ENCODE data around the genes TFPT, RPS9 and KIR3DL3.

- RRBS, result no CpG with 5 or more reads among the region's 61 CpGs
Measured at GRCh38 chr19:54114773-54116003, at the start of gene TFPT. TFPT (minus strand) TSS chr19:54115657.

DNA sequence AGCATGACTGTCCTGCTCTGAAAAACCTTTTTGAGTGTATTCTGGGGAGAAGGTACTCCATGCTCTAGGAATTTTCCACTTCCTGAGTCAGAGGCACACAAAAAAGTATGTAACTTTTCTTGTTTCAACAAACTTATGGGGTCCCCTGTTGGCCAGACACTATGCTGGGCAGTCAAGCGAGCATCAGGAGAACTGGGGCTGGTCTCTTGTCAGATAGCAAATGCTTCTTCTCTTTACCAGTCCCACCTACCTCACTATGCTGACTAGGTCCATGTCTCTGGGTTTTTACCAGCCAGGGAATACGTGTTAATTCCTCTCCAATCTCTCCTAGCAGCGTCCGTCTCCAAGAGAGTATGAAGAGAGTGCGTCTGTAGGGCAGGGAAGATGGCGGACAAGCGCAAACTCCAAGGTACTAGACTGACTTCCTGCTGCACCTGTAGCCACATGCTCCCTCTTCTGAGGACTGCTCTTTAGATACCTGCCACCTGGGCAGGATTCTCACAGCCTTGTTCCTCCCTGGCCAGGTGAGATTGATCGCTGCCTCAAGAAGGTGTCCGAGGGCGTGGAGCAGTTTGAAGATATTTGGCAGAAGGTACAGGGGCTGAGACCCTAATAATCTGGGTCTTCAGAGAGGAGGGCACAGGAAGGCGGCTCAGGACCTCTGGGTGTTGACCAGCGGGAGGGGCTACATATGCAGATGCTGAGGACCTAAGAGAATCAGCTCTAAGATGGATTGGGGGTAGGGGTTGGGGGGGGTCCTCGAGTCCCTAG is 5.2 kb downstream of the CNOT3 start:
- RRBS, result no CpG with 5 or more reads among the region's 13 CpGs

DNA sequence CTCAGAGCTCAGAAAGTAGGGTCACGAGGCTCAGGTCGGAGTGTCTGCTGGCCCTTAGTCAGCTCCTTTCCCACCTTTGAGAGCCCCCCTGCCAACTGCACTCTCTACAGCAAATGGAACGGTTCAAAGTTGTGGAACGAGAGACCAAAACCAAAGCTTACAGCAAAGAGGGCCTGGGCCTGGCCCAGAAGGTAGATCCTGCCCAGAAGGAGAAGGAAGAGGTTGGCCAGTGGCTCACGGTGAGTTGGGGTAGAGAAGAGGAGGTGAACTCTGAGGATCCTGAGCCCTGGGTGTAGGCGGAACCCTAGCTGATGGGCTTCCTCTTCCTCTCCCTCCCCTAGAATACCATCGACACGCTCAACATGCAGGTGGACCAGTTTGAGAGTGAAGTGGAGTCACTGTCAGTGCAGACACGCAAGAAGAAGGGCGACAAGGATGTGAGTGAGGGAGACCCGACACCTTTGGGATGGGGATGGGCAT is 6.4 kb downstream of the CNOT3 start:
- RRBS, result no CpG with 5 or more reads among the region's 11 CpGs

- RRBS, result 4% methylated on average over 12 of the region's 60 CpGs
Measured at GRCh38 chr19:54200573-54201379, at the start of gene RPS9. RPS9 (plus strand) TSS chr19:54200858.

DNA sequence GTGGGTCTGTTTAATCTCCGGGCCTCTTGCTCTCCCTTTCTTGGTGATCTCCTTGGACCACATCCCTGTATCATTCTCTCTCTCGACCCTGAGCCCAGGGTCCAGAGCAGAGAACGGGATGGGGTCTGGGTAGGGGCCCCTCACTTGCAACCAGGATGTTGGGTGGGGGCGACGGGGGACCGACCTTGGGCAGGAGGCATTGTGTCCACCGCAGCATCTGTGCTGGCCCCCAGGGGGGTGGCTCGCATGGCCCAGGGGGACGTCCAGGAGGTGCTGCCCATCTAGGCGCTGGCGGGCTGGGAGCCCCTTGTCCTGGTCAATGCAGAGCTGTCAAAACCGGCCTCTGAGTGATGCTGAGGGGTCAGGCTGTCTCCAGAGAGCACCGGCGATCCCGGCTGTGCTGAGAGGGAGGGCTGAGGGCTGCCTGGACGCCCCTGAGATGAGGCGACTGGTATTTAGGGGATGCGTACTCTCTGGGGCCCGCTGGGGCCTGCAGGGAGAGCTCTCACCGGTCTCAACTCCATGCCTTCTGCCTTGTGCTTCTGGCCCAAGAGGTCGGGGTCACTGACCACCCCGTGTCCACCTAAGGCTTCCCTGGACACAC is 8.4 kb downstream of the RPS9 start:
- RRBS, result 59% methylated on average over 1 of the region's 22 CpGs

- RRBS, result no CpG with 5 or more reads among the region's 11 CpGs
Measured at GRCh38 chr19:54280396-54280955, 434 bp downstream of the LILRB2 start.

DNA sequence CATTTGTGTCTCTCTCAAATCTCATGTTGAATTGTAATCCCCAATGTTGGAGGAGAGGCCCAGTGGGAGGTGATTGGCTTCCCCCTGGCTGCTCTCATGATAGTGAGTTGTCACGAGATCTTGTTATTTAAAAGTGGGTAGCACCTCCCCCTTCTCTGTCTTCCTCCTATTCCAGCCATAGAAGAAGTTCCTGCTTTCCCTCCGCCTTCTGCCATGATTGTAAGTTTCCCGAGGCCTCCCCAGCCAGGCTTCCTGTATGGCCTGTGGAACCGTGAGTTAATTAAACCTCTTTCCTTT is 3.8 kb downstream of the LILRA4 start:
- RRBS, result no CpG with 5 or more reads among the region's 4 CpGs

GRCh38 chr19:54351989-54352900 is 12.5 kb downstream of the LAIR1 start:
- RRBS, result no CpG with 5 or more reads among the region's 13 CpGs

- RRBS, result no CpG with 5 or more reads among the region's 28 CpGs
Measured at GRCh38 chr19:54526887-54527556, 24.4 kb downstream of the LAIR2 start.

DNA sequence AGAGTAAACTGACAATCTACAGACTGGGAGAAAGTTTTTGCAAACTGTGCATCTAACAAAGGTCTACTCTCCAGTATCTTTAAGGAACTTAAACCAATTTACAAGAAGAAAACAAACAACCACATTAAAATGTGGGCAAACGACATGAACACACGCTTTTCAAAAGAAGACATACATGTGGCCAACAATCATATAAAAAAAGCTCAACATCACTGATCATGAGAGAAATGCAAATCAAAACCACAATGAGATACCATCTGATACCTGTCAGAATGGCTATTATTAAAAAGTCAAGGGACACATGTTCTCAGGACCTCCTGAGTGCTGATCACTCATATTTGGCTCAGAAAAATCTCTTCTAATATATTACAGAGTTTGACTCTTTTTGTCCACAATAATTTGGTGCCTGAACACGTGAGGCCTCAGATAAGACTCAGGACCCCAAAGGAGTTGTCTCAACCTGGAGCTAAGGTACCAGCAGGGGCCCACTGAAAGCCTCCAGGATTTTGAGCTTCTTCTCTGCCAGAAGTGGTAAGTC is 14.2 kb upstream of the LILRB1 start:
- RRBS, result no CpG with 5 or more reads among the region's 3 CpGs

DNA sequence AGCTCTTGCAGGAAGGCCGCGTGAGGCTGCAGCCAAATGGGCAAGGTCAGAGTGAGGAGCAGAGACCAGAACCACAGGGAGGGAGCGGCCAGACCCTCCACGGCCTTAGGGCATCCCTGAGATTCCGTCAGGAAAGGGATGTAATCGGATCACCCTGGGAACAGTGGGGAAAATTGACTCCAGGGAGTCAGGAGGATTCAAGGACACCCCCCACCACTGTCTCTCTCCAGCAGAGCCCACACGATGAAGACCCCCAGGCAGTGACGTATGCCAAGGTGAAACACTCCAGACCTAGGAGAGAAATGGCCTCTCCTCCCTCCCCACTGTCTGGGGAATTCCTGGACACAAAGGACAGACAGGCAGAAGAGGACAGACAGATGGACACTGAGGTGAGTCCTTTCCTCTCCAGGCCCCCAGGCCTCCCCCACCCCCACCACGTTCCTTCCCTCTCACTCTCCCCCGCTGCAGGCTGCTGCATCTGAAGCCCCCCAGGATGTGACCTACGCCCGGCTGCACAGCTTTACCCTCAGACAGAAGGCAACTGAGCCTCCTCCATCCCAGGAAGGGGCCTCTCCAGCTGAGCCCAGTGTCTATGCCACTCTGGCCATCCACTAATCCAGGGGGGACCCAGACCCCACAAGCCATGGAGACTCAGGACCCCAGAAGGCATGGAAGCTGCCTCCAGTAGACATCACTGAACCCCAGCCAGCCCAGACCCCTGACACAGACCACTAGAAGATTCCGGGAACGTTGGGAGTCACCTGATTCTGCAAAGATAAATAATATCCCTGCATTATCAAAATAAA is 4.8 kb downstream of the LILRB4 start:
- RRBS, result no CpG with 5 or more reads among the region's 14 CpGs

DNA sequence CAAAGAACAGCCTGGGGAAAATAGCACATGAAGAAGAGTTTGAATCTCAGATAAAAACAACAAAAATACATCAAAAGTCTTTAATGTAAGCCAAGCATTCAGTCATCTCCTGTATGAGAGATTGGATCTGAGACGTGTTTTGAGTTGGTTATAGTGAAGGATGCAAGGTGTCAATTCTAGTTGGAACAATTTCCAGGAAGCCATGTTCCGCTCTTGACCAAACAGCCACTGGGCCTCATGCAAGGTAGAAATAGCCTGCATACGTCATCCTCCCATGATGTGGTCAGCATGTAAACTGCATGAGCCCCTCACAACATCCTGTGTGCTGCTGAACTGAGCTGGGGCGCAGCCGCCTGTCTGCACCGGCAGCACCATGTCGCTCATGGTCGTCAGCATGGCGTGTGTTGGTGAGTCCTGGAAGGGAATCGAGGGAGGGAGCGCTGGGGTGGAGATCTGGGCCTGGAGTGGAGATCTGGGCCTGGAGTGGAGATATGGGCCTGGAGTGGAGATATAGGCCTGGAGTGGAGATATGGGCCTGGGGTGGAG is at the start of gene KIR3DL3:
Gene KIR3DL3, plus strand, starts transcription at position 319 of the 546 bp plus-strand sequence.
- RRBS, result no CpG with 5 or more reads among the region's 11 CpGs

- RRBS, result no CpG with 5 or more reads among the region's 5 CpGs
Measured at GRCh38 chr19:54877028-54877921, 3.2 kb downstream of the FCAR start.

GRCh38 chr19:54969934-54970415 is 3.8 kb downstream of the NLRP2 start:
- RRBS, result no CpG with 5 or more reads among the region's 13 CpGs

DNA sequence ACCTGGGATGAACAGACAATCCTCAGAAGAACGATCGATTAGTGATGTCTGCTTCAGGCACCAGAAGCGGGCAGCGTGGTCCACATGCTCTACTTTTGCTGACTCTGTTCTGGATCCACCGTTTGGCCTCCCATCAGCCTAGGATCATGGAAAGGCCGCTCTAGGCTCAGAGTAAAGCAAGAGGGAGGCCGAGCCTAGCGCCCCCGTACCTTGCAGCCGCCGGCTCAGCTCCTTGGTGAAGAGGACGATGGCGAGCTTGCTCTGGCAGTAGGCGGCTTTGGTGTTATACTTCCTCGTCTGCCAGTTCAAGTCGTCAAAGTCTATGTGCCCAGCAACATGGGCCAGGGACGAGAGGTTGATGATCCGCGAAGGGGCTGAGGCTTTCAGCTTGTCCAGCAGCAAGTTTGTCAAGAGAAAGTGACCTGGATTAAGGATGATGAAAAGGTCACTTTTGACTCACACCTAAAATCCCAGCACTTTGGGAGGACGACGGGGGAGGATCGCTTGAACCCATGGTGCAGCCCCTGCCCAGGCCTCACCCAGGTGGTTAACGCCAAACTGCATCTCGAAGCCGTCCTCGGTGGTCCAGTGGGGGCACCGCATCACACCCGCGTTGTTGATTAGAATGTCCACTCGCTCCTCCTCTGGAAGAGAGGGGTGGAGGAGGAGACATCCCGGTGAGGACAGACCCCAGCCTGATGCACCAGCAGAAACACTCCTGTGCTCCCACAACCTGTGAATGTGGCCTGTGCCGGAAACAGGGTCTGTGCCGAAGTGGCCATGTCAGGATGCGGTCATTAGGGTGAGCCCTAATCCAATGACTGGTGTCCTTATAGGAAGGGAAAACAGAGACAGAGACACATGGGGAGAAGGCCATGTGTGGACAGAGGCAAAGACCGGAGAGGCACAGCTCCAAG is 10.3 kb upstream of the GP6 start:
- RRBS, result 94% methylated on average over 2 of the region's 35 CpGs

GRCh38 chr19:55080860-55082104 is 5.6 kb downstream of the EPS8L1 start:
- RRBS, result no CpG with 5 or more reads among the region's 89 CpGs

- RRBS, result 4% methylated on average over 27 of the region's 49 CpGs
Measured at GRCh38 chr19:55145986-55146788, 2.8 kb downstream of the TNNT1 start.

- RRBS, result 0% methylated on average over 5 of the region's 25 CpGs
Measured at GRCh38 chr19:55146789-55147406, 2.1 kb downstream of the TNNT1 start.

DNA sequence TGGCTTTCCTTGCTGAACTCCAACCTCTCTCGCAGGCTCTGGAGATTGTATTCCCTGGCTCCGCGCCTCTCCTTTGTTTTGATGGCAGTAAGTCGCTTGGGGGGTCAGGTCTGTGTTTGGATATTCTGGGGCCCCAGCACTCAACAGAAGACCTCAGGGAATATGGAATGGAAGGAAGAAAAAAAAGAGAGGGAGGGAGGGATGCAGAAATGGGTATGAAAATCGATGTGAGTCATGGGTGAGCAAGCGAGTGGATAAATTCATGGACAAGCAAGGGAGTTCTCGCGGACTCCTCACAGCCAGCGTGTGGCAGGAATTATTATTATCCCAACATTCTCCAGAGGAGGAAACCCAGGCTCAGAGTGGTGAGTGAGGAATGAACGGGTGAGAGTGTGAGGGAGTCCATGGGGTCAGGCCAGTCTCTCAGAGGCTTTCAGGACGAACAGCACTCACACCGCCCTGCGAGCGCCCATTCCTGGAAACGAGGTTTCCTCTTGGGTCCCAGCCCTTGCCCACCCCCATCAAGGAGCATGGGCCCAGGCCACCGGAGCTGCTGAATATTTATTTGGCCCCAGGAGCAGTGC is 6.2 kb upstream of the DNAAF3 start:
- RRBS, result 12% methylated on average over 1 of the region's 16 CpGs

DNA sequence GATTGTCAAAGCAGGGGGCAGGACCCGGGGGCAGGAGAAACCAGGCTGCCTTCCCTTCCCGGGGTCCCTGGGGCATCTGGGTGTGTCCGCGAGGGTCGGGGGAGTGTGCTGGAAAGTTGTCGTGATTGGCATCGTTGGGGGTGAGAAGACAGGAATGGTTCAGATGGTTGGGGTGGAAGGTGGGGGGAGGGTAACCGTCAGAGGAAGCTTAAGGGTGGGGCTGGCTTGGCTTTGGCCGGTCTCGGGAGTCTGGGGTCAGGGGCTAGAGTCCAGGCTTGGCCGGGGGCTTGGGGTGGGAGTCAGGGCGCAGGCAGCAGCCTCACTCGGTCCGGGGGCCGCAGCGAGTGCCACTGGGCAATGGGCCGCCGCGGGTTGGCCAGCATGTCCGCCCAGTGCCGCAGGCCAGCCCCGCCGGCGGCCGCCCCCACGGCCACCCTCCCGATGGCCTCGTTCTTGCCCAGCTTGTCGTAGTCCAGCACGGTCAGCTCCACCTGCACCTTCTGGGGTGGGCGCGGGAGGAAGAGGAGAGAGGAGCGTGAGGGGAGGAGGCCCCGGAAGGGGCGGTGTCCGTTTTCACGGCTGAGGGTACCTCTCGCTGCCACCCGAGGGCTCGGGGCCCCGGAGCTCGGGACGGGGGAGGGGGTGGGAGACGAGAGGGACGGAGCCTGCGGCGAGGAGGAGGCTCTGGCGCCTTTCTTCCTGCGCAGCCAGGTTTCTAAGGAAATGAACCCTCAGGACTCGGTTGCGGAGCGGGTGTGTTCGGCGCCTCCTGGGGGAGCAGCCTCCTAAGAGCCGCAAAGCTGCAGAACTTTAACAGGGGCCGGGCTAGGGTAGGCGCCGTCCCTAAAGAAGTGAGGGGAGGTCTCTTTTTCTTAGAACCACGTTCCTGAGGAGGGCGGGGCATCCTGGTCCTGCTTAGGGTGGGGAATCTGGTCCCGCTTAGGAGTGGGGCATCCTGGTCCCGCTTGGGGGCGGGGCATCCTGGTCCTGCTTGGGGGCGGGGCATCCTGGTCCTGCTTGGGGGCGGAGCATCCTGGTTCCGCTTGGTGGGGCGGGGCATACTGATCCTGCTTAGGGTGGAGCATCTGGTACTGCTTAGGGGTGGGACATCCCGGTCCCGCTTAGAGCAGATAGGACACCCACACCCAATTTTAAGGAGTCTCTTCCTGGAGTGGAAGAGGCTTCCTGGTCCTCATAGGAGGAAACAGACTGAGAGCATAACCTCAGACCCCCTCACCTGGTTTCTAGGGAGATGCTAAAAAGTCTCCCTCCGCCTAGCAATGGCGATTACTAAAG is 6.5 kb downstream of the SYT5 start:
- RRBS, result 5% methylated on average over 19 of the region's 71 CpGs

Measured in GM19239 (cell line).